Stomach (tissue), 7 donors: ENCODE measurements around the genes NNT and EMB.

DNA sequence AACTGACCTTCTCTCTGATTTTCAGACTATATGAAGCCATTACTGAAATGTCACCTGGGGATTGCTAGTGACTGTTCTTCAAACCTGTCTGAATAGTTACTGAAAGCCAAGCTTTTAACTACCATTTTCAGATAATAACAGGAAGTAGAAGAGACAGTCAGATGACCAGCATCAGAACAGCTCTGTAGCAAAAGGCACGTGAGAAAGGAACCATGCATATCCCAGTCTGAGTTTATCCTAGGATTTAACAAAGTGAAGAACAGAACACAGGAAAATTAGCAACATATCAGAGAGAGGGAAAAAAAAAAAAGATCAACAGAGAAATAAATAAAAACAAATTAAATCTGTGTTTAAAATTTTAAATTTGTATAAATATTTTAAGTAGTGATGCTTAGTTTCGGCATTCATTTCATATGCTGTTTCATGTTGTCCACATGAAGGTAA is 75.0 kb upstream of the SELENOP start:
- PRO-cap = no peak
- RAMPAGE, long total RNA, 5 experiments = no peak in any of the 5 experiments
- RRBS = no CpG with 5 or more reads among the region's 2 CpGs

- PRO-cap = bidirectional peak, plus-strand start at chr5:42992213, minus-strand start at chr5:42992176
- RAMPAGE, long total RNA, 5 experiments = start-site peak on the plus strand in 1 of 5 experiments, at chr5:42992271-42992278 at its widest, 5 reads per replicate
- RRBS = 8% methylated on average over 22 of the region's 46 CpGs
Measured at GRCh38 chr5:42991791-42992480, 48.2 kb downstream of the ANXA2R start.

DNA sequence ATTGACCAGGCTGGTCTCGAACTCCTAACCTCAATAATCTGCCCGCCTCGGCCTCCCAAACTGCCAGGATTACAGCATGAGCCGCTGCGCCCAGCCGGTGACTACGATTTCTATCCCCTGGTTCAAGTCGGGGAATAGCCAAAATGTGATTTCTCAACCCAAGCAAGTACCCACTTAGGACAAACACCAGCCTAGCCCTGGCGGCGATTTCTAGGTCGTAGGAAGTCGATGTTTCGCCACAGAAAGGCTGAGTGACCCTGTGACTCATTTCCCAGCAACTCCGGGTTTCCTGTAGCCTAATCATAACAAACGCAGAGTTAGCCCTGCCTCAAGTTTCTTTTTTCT is 47.0 kb downstream of the ANXA2R start:
- PRO-cap = bidirectional peak, plus-strand start outside the sequence, minus-strand start at position 212 of the sequence
- RAMPAGE, long total RNA, 5 experiments = no peak in any of the 5 experiments
- RRBS = no CpG with 5 or more reads among the region's 15 CpGs

GRCh38 chr5:42993647-42994201 is 46.4 kb downstream of the ANXA2R start:
- PRO-cap = bidirectional peak, plus-strand start at chr5:42993764, minus-strand start at chr5:42993763; bidirectional peak, plus-strand start at chr5:42993995, minus-strand start at chr5:42993937
- RAMPAGE, long total RNA, 5 experiments = no peak in any of the 5 experiments
- RRBS = 18% methylated on average over 2 of the region's 25 CpGs

GRCh38 chr5:43034700-43035189 is 5.4 kb downstream of the ANXA2R start:
- PRO-cap = no peak
- RAMPAGE, long total RNA, 5 experiments = no peak in any of the 5 experiments
- RRBS = no CpG with 5 or more reads among the region's 5 CpGs

- PRO-cap = no peak
- RAMPAGE, long total RNA, 5 experiments = no peak in any of the 5 experiments
- RRBS = no CpG with 5 or more reads among the region's 15 CpGs
Measured at GRCh38 chr5:43065348-43065768, 25.2 kb upstream of the ANXA2R start.

- PRO-cap = no peak
- RAMPAGE, long total RNA, 5 experiments = no peak in any of the 5 experiments
- RRBS = no CpG with 5 or more reads among the region's 5 CpGs
Measured at GRCh38 chr5:43068691-43069030, 28.5 kb upstream of the ANXA2R start.

DNA sequence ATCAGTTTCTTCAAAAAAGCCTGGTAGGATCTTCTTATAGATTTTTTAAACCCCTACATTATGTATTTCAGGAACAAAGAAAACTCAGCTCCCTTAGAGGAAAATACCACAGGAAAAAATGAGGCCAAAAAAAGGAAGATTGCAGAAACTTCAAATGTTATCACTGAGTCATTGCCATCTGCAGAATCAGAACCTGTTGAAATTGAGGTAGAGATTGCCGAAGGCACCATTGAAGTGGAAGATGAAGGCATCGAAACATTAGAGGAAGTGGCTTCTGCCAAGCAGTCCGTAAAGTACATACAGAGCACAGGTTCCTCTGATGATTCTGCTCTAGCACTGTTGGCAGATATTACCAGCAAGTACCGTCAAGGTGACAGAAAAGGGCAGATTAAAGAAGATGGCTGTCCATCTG is 30.8 kb upstream of the NIM1K start:
- PRO-cap = no peak
- RAMPAGE, long total RNA, 5 experiments = start-site peak on the plus strand in 2 of 5 experiments, centred at positions 300 to 347 of the sequence, 8 to 16 reads per replicate
- RRBS = no CpG with 5 or more reads among the region's 4 CpGs

DNA sequence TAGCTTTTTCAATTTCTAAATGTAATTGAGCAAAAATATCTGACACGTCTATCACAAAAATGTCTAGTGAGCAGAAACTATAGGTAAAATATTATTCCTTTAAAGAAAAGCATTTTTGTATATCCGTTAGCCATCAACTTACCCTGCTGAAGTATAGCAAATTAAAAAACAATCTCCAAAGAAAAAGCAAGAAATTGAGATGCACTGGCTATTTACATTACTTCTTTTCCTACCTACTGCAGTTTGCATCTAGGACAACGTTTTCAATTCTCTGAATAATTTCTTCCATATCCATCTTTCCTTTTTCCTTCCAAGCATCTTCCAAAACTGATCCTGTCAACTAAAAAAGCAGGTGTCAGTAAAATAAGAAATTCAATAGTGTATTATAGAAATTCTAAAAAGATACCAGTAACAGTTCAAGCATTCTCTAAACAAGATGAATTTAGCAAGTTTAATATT is 20.4 kb upstream of the C5orf34 start:
- PRO-cap = no peak
- RAMPAGE, long total RNA, 5 experiments = start-site peak on the minus strand in 2 of 5 experiments, centred at positions 280 to 332 of the sequence, 11 to 33 reads per replicate
- RRBS = no CpG with 5 or more reads among the region's 3 CpGs

DNA sequence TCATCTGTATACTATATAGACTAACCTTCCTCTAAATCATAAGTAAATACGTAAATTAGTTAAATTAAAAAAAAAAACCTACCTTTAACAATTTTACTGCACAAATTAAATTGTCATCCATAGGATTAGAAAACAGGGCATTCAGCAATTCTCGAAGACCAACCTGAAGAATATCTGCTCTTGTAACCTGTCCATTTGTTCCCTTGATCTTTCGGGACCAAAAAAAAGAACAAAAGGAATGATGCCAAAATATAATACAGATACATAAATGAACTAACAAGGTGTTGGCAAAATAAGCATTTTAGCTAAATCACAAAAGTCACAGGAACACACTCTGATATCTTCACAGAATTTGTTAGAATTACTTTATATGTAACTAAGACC is 20.1 kb downstream of the PAIP1 start:
- PRO-cap = no peak
- RAMPAGE, long total RNA, 5 experiments = start-site peak on the minus strand in 2 of 5 experiments, centred at positions 128 to 148 of the sequence, 15 to 35 reads per replicate
- RRBS = no CpG with 5 or more reads among the region's 3 CpGs

DNA sequence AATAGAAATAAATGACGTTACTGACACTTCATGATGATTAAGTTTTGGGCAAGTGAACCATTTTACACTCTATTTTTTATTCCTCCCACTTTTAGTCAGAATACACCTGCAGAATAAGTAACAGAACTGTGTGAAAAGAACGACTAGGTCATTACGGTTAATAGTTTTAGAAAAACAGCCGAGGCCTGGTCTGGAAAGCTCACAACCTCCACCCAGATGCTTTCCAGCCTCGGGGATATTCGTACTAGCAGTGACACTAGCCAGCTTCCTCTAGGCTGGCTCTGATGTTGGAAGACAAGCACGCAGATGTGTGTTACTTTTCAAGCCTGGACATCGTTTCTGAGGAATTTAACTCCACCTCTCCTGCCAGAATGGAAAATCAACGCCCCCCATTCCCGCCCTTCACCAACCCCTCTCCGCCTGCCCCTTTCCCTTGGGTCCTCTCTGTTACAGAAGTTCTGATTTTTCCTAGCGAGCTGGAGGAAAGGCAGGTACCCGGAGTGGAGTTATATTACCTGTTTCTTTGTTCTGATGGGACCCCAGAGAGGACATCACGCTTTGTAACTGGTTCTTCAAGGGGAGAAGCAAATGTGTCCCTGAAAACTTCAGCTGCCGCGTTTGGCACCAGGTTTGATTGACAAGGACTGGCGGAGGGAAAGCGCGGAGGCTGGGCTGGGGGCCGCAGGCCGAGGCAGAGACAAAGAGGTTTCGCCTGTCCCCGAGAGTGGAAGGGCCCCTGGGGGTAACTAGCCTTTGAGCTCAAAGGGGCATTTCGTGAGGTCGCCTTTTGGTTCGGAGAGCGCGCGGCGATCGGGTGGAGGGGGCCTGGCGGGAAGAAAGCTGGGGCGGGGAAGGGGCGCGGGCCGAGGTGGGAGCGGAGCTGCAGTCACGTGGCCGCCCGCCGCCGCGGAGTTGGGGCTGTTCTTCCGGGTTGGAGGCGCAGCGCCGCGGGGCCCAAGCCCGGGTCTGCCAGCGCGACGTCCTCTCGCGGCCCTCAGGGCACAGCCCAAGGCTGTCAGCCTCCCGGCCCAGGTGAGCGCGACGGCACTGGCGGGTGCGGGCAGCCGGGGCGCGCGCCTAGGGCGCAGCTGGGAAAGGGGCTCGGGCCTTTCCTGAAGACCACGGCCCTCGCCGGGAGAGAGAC is at the start of gene NNT:
Gene NNT, plus strand, starts transcription at position 918 of the 1,144 bp plus-strand sequence.
- PRO-cap = bidirectional peak, plus-strand start at position 273 of the sequence, minus-strand start at position 283 of the sequence; bidirectional peak, plus-strand start at position 452 of the sequence, minus-strand start at position 341 of the sequence; bidirectional peak, plus-strand start at position 921 of the sequence, minus-strand start at position 842 of the sequence
- RAMPAGE, long total RNA, 5 experiments = start-site peak on the plus strand in 5 of 5 experiments, centred at positions 444 to 968 of the sequence, 16 to 491 reads per replicate; start-site peak on the minus strand in 2 of 5 experiments, centred at positions 597 to 743 of the sequence, 19 to 90 reads per replicate
- RRBS = 1% methylated on average over 21 of the region's 69 CpGs

DNA sequence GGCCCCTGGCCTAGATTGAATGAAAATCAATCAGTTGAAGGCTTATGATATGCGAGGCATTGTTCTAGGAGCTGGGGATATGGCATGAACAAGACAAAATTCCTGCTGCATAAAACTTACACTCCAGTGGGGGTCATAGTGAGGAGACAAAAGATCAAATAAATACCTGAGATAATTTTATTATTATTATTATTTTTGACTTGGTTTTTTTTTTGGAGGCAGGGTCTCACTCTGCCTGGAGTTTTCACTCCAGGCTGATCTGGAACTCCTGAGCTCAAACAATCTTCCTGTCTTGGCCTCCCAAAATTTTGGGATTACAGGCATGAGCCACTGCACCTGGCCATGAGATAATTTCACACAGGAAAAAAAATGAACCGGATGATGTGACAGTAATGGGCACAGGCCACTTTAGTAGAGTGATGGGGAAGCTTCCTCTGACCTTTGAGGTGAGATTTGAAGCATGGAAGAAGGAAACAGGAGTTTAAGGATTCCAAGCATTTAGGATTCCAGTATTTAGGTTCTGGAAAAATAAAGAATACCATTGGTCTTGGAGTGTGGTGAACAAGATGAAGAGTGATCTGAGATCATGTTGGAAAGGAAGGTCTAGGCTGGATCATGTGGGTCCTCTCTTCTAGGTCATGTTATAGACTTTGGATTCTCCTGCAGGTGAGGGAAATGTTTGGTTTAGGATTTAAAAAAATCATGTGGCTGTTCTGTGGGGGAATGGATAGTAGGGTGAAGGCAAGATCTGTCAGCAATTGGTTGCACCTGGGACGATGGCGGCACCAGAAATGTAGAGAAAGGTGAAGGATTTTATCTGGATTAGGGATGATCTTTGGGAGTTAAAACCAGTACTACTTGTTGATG is 18.6 kb downstream of the NNT start:
- PRO-cap = no peak
- RAMPAGE, long total RNA, 5 experiments = start-site peak on the plus strand in 1 of 5 experiments, centred at position 628 of the sequence, 10 reads per replicate
- RRBS = no CpG with 5 or more reads among the region's 4 CpGs

- PRO-cap = no peak
- RAMPAGE, long total RNA, 5 experiments = start-site peak on the plus strand in 1 of 5 experiments, at chr5:43700095-43700206 at its widest, 42 reads per replicate
- RRBS = no CpG with 5 or more reads among the region's 1 CpG
Measured at GRCh38 chr5:43699816-43700401, 96.9 kb downstream of the NNT start.

GRCh38 chr5:44646015-44646454 is 162.7 kb upstream of the MRPS30 start:
- PRO-cap = no peak
- RAMPAGE, long total RNA, 5 experiments = no peak in any of the 5 experiments
- RRBS = no CpG with 5 or more reads among the region's 4 CpGs

- PRO-cap = unidirectional peak, minus-strand start at chr5:50441365; unidirectional peak, minus-strand start at chr5:50441457
- RAMPAGE, long total RNA, 5 experiments = start-site peak on the minus strand in 4 of 5 experiments, at chr5:50441216-50441306 at its widest, 12 to 111 reads per replicate
- RRBS = 4% methylated on average over 10 of the region's 63 CpGs
Measured at GRCh38 chr5:50440971-50442024, at the start of gene EMB. Gene EMB (minus strand): TSS chr5:50441288.

- PRO-cap = no peak
- RAMPAGE, long total RNA, 5 experiments = no peak in any of the 5 experiments
- RRBS = no CpG with 5 or more reads among the region's 11 CpGs
Measured at GRCh38 chr5:50445132-50445757, 4.2 kb upstream of the EMB start.

GRCh38 chr5:50667131-50667701 is 779 bp downstream of the PARP8 start:
- PRO-cap = bidirectional peak, plus-strand start at chr5:50667539, minus-strand start at chr5:50667501
- RAMPAGE, long total RNA, 5 experiments = start-site peak on the plus strand in 1 of 5 experiments, at chr5:50667355-50667563 at its widest, 74 to 101 reads per replicate; start-site peak on the minus strand in 1 of 5 experiments, at chr5:50667495-50667661 at its widest, 5 reads per replicate
- RRBS = 3% methylated on average over 6 of the region's 45 CpGs

DNA sequence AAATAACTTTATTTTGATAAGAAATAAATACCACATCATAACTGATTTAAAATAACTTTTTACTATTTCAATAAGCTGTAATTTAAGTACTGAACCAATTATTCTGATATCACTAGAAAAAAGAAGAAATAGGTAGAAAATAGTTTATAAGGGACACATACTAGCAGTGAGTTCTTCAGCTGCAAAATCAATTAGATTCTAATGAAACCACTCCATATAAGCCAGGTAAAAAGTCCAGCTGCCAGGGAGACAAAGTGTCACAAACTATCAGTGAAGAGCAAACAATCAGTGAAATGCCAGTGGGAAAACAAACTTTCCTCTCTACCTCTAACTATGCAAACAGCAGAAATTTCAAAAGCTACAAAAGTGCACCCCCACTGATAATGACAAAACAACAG is 637.3 kb upstream of the ITGA1 start:
- PRO-cap = no peak
- RAMPAGE, long total RNA, 5 experiments = no peak in any of the 5 experiments

- PRO-cap = unidirectional peak, minus-strand start at chr5:52424795
- RAMPAGE, long total RNA, 5 experiments = no peak in any of the 5 experiments
- RRBS = no CpG with 5 or more reads among the region's 3 CpGs
Measured at GRCh38 chr5:52424529-52424855, 363.2 kb upstream of the ITGA1 start.

DNA sequence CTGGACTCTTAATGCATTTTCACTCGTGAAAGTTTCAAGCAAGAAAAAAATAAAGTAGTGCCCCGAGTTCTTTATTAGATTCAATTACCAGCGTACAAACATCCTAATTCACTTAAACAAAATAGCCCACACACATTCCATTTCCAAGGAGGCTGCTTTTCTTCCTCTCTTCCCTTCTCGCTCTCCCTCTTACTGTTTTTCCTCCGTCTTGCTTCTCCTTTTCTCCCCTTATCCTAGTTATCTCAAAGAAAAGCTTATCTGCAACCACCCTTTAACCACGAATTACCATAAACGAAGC is 461 bp upstream of the ITGA1 start:
- PRO-cap = no peak
- RAMPAGE, long total RNA, 5 experiments = no peak in any of the 5 experiments
- RRBS = no CpG with 5 or more reads among the region's 7 CpGs